ENCODE measurements around a stretch of chr15.

DNA sequence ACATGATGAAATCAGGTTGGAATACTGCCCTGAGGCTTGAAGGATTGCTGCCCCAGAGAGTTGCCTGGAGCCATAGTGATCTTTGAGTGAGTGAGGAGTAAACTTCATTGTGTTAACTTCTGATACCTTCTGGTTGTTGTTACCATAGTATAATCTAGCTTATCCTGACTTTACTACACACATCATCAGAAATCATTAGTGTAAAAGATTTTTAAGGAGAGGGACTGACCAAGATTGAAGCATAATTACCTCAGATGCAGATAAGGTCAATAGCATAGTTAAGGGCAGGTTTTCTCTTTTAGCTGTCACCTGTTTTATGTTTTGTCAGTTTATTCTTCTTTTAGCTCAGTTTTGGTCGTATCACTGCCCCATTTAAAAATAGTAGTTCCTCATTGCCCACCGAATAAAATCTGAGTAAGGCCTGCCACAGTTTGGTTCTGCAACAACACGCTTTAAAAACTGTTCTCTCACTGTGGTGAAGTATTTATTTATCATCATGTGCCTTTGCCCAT, 23.6 kb downstream of the AKAP13 start:
- PRO-cap = no peak

GRCh38 chr15:85434886-85435494, 54.6 kb downstream of the AKAP13 start:
- PRO-cap = no peak

DNA sequence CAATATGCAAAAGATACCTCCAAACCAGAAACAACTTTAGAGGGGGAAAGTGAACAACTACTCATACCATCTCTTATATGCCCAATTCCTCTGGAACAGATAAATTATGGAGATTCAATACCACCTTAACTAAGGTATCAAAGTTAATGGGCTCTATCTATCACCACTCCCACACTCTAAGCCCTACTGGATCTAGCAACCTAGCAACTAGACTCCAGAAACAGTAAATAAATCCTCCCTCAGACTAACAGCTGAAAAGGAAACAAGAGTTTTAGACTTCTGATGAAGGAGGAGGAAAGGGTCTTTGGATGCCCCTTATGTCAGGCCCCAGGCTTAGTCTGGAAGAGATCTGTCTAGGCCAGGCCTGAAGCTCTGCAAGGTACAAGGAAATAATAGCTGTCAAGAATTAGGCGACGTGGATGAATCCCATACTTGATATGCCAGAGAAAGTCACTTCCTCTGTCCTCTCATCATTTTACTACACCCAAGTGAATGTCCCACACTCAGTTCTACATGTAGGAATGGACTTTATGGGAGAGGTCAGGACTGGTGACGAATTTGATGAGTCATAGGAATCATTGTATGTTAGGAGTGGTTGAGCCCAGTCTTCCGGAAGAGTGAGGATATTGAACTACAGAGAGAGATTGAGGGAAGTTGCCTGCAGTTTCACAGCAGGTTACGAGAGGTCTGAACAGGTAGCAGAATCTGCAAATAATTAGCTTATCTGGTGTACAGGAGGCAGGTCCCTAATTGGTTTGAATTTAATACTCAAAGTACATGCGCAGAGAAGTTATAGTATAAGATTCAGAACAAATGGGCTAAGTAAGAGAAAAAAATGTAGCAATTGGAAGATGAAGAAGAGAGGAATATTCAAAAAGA, 113.9 kb downstream of the AKAP13 start:
- PRO-cap = no peak

DNA sequence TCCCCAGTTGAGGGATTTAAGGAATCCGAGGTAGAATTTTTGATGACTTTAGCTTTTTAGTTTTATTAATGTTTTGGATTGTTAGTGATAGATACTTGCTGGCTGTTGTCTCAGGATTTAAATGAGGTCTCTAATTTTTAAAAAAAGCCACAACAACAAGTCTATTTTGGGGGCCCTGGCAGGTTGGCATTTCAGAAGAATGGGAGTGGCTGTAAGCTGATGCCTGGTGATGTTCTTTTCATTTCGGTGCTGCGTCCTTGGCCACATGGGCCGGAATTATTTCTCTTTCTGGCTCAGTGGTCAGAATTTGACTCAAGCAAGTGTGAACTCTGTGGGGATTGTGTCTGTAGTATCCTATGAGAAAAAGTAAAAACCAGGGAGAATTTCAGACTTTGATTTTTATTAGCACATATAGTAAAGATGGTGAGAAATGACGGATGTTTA, 203.0 kb downstream of the AKAP13 start:
- PRO-cap = unidirectional peak, plus-strand start at position 242 of the sequence

DNA sequence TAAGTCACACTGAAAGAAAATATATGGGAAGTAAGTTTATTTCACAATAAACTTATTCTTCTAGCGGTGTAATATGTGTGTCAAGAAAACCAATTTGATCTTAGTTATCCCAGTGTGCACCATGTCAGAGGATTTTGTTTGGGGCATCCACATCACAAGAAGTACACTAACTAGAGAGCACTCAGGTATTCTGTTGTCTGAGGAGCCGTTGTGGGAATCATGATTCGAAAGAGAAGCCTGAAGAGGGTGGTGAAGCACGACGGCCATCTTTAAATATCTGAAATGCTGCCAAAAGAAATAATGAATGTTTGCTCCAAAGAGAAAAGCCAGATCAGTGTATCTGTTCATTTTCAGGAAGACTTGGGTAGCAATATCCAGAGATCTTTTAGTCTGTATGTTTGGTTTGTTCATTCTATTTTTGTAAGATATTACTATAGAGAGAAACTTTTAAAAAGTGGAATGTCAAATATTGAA, 180.7 kb downstream of the KLHL25 start:
- PRO-cap = no peak

DNA sequence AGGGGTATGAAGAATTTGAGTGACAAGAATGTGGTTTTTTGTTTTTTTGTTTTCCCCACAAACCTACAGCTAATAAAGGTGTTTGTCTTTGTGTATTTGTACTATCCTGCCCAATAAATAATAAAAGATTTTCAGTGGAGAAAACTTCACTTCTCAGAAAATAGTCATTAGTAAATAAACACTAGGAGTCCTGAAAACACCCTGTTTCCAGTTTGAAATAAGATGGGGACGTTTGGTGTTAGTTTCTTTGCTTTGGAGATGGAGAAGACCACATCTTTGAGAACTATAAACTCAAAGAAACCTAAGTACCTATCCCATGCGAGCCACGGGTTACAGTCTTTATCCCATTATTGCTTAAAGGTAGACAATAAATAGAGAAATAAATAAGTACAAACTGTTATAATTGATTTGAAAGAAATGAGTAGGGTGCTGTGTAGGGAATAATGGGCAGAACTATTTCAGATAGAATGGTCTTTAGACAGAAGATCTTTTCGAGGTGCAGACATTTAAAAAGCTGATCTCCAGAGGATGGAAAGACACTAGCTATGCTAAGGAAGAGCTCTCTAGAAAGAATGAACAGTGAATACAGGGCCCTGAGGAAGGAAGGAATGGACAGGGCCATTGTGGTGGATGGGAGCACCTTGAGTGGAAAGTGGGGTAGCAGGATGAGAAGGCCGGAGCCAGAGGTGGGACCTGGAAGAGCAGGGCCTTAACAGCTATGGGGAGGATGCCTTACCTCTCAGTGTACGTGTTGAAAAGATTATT, 172.7 kb downstream of the KLHL25 start:
- PRO-cap = no peak

DNA sequence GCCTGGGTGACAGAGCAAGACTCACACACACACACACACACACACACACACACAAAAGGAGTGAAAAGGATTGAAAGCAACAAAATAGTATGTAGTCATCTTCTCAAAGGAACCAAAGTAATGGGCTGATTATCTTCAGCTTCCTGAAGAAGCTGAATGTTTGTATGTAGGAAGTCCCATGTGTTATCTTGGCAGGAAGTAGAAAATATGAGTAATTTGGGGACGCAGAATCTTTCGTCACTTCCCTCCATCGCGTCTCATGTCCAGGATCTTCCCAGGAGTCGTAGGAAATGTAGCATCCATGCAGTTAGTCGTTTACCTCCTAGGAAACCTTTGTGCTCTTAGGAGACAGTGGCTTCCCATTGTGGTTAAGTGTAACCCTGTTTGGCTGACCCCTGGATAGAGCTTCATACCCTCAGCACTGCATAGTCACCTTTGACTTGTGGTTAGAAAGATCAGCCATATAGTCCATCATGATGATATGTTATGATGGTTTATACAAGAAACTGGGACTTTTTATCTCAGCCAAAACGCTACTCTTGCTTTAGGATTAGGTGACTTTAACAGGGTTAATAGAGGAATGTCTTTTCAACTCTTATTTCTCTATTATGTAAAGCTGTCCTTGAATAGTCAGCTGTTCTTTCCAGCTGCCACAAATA, 92.4 kb downstream of the KLHL25 start:
- PRO-cap = no peak

GRCh38 chr15:85708617-85709147, 86.0 kb downstream of the KLHL25 start:
- PRO-cap = no peak

DNA sequence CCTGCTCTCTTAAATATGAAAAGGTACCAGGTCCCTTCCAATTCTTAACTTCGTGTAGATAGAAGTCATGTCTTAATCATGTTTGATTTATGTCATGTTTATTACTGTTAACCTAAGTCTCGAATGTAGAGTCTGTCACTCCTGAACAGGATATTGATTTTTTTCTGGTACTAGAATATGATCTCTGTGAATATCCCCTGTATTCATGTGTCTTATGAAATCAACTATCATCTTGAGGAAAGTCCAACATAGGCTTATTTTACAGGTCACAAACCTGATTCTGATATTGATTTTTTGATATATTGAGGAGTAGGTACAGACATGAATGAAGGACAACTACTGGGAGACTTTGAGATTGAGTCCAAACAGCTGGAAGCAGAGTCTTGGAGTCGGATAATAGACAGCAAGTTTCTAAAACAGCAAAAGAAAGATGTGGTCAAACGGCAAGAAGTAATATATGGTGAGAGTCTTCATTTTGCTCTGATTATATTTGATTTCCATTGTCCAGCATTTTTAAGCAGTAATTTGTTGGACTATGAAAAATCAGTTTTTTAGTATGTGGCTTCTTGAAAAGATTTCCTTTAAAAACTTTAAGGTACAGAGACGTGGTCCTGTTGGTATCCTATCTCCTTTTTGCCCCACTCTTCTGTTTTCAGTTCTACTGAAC, 76.9 kb downstream of the KLHL25 start:
- PRO-cap = no peak

GRCh38 chr15:85722436-85723451, 72.0 kb downstream of the KLHL25 start:
- PRO-cap = no peak

DNA sequence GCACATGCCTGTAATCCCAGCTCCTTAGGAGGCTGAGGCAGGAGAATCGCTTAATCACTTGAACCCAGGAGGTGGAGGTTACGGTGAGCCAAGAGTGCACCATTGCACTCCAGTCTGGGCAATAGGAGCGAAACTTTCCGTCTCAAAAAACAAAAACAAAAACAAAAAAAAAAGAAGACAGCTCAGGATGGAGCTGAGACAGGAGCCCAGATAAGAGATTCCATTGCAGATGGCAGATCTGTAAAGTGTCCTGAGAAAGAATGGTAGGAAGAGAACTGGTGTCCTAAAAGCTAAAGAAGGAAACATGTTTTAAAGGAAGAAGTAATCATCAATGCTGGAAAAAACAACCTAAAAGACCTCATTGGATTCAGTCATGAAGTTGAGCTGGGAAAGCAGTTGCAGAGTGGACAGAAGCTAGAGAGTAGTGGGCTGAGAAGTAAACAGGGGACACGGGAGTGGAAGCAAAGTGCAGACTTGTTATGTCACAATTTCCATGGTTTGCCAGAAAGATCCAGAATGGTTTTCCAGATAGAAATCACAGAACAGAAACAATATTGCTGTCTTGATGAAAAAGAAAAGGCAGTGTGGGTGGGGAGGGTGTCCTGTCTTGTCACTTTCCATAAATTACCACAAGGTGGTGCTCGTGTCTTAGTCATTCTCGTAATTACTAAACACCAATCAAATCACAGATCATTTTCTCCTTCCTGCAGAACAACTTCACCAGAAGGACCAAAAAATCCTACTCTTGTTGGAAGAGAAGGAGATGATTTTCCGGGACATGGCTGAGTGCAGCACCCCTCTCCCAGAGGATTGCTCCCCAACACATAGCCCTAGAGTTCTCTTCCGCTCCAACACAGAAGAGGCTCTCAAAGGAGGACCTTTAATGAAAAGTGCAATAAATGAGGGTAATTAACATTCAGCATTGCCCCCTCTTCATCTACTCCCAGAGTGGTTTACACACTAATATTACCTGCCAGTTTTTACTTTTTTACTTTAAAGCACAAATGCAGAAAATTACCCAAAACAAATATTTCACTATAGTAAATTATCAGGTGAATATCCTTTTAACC, 64.6 kb downstream of the KLHL25 start:
- PRO-cap = no peak

- PRO-cap = no peak
Observed at GRCh38 chr15:85744341-85745062, 50.2 kb downstream of the KLHL25 start.

DNA sequence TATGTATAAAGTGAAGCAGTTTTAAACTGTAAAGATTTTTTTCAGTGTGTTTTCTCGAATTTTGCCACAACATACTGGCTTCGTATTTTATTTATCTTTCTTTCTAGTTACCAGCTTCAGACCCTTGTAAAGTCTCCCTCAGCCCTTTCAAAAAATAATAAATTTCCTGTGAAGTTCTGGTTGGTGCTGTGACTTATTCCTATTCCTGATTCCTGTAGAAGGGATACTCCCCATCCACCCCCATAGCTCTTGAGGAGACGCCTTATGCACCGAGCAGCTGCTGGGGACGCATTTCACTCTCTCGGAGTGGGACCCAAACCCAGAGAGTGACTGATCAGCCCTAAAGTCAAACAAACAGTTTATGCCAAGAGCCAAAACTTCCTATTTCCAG, 45.5 kb downstream of the KLHL25 start:
- PRO-cap = no peak

DNA sequence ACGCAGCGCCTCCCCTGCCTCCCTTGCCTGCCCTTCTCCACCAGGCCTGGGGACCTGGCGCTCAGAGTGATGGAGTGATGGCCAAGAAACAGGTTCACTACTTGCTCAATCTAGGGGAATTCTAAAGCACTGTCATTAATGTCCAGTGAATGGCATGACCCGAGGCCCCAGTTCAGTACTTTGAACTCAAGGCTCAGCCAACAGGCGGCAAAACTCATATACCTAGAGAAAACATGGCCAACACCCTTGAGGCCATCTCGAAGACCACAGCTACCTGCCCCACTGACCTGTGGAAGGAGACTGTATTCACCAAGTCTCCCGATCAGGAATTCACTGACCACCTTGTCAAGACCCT, 24.0 kb downstream of the KLHL25 start:
- PRO-cap = no peak

DNA sequence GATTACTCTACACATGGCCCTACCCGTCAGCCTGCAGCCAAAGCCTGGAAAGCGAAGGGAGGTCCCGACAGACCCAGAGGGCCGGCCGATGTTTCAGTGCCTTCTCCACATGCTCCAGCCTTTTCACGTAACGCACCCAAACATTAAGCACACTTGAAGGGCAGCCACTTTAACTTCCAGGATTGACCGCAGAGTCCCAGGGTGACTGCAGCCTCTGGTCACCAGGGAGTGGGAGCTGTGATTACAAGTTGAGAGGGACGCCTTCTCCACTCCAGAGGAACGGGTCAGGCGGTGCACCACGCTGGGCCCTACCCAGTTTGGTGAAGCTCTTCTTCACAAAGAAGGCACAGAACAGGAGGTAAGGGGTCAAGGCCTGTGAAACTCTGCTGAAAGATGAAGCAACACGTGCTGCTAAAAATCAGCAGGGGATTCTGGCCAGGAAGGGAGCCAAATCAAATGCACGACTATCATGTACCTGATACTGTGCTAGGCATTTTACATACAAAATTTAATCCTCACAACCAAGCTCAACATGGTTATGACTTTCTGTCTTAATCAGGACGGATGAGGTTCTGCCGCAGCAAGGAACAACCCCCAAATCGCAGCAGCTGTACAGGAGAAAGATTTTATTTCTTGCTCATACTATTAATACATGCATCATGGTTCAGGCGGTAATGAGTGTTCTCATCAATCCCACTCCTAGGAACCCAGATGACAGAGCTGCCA, 17.1 kb downstream of the KLHL25 start:
- PRO-cap = no peak

- PRO-cap = no peak
Observed at GRCh38 chr15:85778231-85778967, 16.3 kb downstream of the KLHL25 start.

- PRO-cap = no peak
Observed at GRCh38 chr15:85792468-85793265, 2.1 kb downstream of the KLHL25 start.

- PRO-cap = no peak
Observed at GRCh38 chr15:85840433-85840930, 45.8 kb upstream of the KLHL25 start.

GRCh38 chr15:88254877-88255593, 1.5 kb downstream of the NTRK3 start:
- PRO-cap = no peak

- PRO-cap = no peak
Observed at GRCh38 chr15:88803787-88804048, 482 bp downstream of the ACAN start.

Measured in peritoneum (tissue), 1 donor.